Peritoneum (tissue), 1 donor: ENCODE measurements around the genes IRX4, IRX1 and UBE2QL1.

DNA sequence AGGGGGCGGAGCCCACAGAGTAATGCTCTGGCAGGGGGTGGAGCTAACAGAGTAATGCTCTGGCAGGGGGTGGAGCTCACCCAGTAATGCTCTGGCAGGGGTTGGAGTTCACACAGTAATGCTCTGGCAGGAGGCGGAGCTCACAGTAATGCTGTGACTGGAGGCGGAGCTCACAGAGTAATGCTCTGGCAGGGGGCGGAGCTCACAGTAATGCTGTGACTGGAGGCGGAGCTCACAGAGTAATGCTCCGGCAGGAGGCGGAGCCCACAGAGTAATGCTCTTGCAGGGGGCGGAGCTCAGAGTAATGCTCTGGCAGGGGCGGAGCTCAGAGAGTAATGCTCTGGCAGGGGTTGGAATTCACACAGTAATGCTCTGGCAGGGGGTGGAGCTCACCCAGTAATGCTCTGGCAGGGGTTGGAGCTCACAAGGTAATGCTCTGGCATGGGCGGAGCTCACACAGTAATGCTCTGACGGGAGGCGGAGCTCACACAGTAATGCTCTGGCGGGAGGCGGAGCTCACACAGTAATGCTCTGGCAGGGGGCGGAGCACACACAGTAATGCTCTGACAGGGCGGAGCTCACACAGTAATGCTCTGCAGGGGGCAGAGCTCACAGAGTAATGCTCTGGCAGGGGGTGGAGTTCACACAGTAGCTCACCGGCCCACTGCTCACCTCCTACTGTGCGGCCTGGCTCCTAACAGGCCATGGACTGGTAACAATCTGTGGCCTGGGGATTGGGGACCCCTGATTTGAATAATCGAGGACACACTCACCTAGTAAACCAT, 47.1 kb upstream of the LPCAT1 start:
- PRO-cap = no peak

GRCh38 chr5:1624039-1624906, 100.5 kb upstream of the LPCAT1 start:
- PRO-cap = no peak

DNA sequence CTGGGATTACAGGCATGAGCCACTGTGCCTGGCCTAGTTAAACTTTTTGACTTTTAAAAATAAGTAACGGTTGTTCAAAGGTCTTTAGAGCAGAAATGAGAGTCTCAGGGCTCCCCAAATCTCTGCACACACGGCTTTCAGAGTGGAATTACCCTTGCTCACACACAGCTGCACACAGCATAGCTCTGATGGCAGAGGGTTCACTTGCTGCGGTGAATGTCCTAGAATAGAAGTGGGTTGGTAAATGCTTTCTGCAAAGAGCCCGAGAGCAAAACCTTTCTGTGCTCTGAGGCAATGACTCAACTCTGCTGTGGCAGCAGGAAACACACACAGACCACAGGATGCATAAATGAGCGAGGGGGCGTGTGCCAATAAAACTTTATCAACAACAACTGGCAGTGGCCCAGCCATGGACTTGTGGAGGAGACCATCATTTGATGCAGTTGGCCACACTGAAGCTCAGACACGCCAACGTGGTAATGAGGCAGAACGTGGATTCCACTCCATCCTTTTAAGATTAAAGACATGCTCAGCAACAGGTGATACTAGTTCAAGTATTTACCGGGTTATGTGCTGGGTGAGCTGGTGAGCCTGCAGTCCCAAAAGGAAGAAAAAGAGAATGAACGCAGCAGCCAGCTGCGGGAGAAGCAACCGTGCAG, 6.8 kb downstream of the MRPL36 start:
- PRO-cap = no peak

- PRO-cap = no peak
Measured at GRCh38 chr5:1882822-1883617, at the start of gene IRX4. IRX4 (minus strand) TSS chr5:1882925.

DNA sequence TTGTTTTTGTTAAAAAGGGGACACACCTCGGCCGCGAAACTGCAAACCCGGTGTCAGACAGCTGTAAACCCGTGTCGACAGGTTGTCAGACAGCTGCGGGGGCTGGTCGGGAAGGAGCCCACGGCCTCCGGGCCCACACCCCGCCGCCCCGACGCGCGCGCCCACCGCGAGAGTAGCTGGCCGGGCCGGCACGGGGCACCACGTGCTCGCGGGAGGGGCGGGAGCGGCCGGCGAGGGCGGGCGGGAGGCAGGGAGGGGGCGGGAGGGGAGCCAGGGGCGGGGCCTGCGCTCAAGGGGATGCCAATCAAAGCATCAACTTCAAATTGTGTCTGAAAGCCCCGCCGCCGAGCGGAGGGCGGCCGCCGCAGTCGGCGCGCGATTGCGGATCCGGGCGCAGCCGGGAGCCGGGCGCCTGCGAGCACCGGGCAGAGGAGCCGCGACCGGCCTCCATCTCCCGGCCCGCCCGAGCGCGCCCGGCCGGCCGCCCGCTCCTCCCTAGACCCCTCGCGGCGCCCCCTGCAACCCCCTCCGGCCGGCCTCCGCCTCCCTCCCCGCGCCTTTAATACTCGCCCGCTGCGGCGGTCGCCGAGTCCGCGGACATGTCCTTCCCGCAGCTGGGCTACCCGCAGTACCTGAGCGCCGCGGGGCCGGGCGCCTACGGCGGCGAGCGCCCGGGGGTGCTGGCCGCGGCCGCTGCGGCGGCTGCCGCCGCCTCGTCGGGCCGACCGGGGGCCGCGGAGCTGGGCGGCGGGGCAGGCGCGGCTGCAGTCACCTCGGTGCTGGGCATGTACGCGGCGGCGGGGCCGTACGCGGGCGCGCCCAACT, at the start of gene IRX1:
IRX1 (plus strand) TSS at position 326 of the 825 bp plus-strand sequence.
- PRO-cap = no peak

DNA sequence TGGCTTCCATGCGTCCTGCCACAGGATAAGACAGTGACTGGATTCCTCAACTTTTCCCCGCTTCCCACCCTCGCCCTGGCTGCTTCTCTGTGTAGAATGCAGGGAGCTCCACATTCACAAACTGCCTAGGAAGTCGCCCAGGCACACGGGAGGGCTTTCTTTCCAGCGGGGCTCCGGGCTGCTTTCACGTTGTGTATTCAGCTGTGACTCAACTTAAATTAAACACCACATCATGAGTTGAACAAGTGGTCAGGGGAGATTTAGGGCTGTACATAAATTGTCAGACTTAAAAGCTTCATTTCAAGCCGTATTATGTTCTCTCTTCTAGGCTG, 635.6 kb downstream of the IRX1 start:
- PRO-cap = no peak

DNA sequence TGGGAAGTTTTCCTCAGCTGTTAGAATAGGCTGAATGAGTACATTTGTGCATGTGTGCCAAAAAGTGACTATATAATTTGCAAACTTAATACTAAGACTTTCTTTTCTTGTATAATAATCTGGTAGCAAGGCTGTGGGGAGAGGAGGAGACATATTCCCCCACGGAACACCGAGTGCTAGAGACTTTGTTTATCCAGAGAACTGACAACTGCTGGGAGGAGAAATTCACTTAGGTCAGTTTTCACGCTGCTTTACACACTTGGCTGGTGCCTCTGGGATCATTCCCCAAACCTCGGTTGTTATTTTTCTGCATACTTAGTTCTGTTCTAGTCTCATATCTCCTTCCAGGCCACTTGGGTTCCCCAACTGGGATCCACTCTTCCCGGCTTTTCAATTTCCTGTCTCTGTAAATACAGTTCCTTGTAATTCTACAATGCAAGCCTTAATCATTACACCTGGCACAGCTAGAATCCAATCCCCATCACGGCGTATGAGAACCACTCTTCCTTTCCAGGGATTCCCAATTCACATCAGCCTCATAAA, 238.2 kb upstream of the ADAMTS16 start:
- PRO-cap = no peak

DNA sequence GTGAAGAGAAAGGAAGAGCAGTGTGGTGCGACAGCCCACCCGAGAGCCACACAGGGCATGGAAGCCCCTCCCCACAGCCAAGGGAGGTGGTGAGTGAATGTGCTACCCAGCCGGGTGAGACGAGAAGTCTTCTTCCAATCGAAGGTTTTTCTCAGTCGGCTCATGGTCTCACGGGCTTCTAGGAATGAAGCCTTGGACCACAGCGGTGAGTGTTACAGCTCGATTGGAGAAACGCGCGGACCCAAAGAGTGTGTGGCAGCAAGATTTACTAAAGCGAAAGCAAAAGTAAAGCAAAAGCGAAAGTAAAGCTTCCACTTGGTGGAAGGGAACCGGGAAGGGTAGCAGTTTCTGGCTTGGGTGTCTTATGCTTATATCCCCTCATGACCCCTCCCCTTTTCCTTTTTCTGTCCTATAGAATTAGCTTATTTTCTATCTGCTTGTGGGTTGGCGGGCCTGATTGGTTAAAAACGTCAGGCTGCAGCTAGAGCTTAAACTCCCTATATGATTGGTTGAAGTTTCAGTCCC, 114.5 kb upstream of the ADAMTS16 start:
- PRO-cap = no peak

GRCh38 chr5:5179158-5179448, 39.0 kb downstream of the ADAMTS16 start:
- PRO-cap = no peak

DNA sequence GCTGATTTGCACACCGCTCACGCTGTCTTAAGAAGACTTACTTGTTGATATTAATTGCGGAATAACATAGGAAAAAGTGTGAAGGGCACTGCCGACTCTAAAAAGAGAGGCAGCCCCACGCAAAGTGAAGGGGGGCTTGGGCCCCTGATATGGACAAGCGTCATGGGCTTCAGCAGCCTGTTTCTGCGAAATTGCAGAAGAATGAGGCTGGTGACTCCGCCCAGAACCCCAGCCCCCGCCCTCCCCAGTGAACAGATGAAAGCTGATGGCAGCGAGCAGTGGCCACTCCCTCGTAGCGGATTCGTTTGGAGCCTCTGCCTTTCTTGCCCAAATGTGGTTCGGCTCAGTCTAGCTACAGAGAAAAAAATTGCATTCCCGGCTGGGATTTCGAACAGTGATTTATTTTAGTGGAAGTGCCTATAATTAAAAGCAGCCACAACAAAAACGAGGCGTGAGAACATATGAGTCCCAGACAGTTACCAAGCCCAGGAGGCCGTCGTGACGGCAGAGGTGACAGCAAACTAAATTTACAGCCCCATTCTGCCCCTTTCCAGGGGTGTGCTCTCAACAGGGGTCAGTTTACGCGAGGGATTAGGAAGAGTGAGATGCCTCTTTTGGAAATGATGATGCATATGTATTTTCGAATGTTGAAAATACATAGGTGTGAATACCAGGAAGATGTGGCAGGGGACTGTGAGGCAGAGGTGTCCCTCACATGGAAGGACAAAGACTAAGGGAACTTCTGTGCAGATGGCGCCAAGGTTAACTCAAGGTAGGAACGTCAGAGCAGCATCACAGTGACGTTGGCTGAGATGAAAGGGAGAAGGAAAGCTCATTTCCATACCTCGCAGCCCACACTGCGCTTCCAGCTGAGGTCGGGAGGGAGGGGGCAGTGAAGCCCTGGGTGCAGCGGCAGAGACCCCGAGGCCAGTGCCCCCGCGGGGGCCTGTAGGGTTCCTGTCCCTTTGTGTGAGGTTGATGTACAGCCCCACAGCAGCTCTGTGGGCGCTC, 150.1 kb downstream of the ICE1 start:
- PRO-cap = no peak

DNA sequence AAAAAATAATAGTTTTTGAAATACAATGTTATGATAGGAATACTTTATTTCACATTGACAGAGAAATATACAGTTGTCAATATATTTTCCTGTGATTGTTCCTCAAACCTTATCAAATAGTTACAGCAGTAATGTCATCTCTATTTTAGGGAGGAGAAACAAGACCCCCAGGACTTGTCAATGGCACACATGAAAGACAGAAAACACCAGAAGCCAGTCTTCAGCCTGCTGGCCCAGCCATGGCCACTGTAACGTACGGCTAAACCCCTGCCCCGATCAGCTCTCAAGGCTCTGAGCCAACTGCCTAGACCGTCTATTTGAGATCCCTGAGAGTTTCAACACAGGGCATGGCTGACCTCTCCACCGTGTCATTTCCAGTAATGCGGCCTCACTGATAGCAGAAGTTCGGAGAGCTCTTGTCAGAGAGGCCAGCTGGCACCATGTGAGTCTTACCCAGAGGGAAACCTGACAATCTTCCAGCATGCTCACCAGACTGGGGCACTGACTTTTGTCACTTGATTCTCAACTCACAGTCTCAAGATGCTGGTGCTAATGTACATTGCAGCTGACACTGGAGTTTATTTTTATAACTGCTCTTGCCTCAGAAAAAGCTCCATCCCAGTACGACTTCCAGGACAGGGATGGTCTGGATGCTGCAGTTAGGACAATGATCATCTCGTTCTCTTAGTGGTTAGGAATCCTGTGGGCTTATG, 372.6 kb downstream of the ICE1 start:
- PRO-cap = no peak

GRCh38 chr5:6372509-6373090, 5.7 kb downstream of the MED10 start:
- PRO-cap = no peak

- PRO-cap = no peak
Measured at GRCh38 chr5:6448333-6448997, at the start of gene UBE2QL1. UBE2QL1 (plus strand) TSS chr5:6448859.

GRCh38 chr5:6483841-6484254, 35.2 kb downstream of the UBE2QL1 start:
- PRO-cap = no peak

GRCh38 chr5:6491454-6491943, 42.8 kb downstream of the UBE2QL1 start:
- PRO-cap = no peak

GRCh38 chr5:6595112-6596087, 37.4 kb downstream of the NSUN2 start:
- PRO-cap = no peak

DNA sequence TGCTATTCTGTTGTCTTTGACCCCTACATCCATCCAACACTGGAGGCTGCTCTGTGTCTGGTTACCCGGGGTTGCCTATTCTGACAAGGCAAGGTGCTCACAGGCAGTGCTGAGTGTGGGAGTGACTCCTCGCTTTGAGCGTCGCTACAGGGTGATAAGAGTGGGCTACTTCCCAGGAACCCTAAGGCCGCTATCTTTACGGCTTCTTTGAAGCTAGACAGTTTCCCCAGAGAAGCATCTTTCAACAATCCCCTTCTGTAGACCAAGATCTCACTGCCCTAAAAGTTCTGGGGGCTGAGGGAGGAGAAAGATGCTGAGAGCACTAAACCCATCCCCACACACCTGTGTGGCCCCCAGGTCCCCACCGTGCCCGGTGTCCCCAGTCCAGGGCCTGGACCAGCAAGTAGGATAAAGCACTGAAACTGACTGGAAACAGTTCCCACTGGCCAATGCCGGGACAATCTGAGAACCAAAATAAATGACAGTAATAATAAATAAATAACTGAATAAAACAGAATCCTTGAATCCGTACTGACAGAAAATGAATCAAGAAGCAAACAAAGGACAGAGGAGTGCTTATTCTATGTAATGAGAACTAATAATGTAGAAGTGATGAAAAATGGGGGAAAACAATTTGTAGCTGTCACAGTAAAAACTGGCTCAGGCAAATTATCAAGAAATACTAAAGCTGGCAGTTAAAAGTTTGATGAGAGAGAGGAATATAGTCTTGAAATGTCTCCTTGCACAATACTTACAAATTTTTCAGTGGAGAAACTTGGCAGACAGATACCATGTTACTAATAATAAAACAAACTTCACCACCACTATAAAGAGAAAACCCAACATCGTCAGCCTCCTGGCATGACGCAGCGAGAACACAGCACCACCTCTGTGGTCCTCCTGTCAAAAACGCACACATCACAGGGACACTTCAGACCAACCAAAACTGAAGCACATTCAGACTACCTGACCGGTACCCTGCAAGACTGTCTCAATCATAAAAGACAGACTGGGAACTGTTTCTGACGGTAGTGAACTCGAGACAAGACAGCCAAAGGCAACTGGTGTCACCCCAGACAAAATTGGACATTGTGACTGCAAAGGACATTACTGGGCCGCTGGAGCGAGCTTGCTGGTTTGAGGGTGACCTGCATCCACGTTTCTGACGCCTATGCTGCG, 34.8 kb downstream of the NSUN2 start:
- PRO-cap = no peak

DNA sequence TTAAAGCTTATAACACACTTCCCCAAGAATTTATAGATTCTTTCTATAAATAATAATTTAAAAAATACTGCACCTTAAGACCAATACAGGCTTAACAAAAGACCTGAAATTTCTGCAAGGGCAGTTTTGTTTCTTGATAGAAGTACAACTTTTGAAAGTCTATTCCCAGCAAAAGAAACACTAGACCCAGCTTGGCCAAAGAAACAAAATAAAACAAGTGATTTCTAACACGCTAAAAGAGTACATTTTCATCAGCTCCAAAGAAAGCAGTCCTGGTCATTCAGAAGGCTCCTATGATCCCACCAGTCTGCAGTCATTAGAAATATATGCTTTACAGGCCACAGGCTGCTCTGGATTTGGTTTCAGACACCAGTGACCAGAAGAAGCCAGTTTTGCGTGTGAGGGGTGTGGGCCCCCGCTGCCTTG, 33.3 kb downstream of the NSUN2 start:
- PRO-cap = no peak

GRCh38 chr5:6607108-6607606, 25.7 kb downstream of the NSUN2 start:
- PRO-cap = no peak

- PRO-cap = no peak
Measured at GRCh38 chr5:6765511-6766134, 52.4 kb downstream of the TENT4A start.